Left lobe of liver (tissue), 1 donor: ENCODE results near the genes UNC5B and CDH23.

- PRO-cap: no peak
Measured at GRCh38 chr10:70459324-70459603, 17.8 kb upstream of the NODAL start.

DNA sequence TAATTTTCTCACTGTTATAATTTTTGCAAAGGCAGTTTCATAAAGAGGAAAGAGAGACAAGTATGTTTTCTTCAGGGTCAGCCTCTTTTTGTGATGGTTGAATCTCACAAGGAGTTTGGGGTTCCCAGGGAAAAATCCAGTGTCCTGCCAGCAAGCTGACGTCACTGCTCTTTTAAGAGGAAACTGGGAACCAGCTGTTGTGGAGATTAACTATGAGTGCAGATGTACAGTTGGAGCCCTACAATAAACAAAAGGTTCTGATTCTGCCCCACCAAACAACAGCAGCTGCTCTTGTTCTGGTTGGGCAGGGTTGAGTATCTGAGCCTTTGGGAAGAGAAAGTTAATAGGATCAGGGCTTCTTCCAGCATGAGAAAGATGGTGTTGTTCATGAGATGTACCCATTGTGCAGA lies 12.8 kb downstream of the PRF1 start:
- PRO-cap: no peak

DNA sequence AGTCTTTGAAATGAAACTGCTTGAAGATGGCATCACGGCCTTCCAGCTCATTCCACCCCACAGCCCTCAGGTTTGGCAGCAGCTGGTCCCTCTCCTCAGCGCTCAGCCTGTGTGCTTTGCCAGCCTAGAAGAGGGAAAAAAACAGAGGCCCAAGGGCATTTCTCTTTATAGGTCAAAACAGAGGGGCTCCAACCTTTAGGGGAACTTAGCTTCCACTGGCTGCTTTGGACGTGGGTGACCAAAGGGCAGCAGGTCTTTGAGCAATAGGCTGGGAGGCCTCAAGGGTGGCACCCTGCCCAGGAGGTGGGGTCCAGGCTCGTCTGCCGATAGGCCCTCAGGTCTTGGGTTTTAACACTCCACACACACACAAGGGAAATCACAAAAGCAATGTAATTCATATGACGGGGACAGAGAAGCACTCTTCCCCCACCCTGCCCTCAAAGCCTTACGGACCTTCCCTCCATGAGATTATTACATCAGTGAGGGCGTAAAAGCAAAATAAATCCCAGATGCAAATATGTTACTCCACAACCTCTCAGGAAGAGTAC lies 2.5 kb downstream of the PCBD1 start:
- PRO-cap: bidirectional peak, plus-strand start at position 397 of the sequence, minus-strand start at position 109 of the sequence

DNA sequence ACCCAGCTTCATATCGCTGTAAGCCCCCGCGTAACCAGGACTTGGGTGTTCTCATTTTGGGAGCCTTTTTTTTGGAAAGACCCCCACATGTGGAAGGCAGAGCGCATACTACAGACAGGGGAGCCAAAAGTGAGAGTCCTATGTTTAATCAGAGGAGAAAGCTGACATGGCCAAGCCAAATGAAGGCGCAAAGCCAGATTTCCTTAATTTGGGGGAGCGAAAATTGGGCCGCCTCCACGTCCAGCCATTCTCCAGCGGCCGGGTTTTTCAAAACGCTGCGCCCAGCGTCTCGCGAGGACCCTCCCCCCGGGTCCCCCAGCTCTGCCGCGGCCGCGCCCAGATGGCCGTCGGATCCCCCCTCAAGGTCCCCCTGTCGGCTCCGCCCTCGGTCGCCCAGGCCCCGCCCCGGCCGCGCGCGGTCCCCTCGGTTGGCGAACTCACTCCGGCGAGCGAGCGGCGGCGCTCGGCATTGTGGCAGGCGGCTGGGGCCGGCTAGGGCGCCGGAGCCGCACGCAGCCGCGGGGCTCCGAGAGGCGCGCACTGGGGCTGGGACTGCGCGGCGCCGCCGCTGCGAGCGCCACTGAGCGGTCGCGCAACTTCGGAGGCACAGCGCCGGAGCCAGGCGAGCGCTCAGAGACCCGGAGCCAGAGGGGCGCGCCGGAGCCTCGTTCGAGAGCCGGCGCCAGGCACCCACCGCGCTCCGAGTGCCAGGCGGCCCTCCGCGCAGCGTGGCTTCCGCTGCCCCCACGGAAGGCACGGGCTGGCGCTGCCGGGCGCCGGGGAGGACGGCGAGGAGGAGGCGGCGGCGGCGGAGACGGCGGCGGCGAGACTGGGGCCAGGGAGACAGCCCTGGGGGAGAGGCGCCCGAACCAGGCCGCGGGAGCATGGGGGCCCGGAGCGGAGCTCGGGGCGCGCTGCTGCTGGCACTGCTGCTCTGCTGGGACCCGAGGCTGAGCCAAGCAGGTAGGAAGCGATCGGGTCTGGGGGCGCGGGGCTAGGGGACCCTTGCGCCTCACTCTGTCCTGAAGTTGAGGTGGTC lies at the start of gene UNC5B:
UNC5B (plus strand) TSS at position 469 of the 1,039 bp plus-strand sequence.
- PRO-cap: bidirectional peak, plus-strand start at position 469 of the sequence, minus-strand start at position 266 of the sequence; unidirectional peak, plus-strand start at position 633 of the sequence

DNA sequence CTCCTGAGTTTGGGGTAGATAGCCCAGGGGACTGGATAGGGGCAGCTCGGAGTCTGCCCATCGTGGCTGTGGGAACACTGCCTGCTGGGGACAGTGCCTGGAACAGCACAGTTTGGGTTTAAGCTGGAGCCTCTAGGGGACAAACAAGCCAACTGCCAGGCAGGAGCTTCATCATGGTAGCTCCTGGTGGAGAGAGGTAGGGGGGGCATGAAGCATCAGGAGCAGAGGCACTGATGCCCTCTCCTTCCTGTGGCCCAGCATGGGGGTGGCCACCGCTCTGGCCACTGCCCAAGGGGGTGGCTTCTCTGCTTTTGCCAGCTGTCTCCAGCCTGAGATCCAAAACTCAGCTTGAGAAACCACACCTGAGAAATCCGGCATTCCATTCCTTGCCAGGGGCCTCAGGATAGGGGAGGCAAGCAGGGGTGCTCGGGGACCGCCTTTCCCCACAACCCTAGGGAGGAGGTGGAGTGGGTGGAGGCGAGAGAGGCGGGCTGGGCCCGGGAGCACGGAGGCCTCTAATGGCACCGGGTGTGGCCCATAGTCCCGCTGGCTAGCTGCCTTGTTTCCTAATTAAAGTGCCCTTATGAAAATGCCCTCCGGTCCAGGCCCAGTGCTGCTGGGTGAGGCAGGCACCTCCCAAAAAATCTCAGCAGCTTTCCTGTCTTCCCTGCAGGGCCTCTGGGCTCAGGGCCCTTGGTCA lies 47.6 kb downstream of the UNC5B start:
- PRO-cap: no peak

DNA sequence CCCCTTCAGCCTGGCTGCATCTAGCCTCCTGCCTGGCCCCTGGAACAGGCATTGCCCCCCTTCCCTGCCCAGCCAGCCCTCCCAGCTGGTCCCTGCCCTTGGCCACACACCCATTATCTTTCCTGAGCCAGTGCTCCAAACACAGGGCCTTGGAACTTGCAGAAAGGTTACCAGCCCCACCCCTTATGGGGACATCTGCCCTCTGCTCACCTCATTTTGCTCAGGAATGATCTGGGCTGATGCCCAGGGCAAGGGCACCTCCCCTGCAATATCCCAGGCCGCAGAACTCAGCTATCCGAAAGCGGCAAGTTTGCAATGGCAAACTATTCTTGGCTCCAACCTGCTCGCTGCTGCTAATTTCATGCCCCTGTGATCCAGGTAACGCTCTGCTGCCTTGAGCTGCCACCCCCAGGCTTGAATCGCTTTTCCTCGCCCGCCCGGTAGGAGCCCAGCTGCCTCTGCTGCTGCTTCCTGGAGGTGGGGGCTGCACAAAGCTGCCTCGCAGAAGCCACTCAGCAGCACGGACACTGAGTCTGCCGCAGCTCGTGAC lies 18.1 kb downstream of the SLC29A3 start:
- PRO-cap: bidirectional peak, plus-strand start at position 321 of the sequence, minus-strand start at position 115 of the sequence

- PRO-cap: unidirectional peak, plus-strand start at chr10:71396942
Measured at GRCh38 chr10:71395871-71397069, at the start of gene CDH23. TSS of gene CDH23 (plus strand) at chr10:71396920.

GRCh38 chr10:71547880-71548627 lies 151.3 kb downstream of the CDH23 start:
- PRO-cap: no peak

- PRO-cap: bidirectional peak, plus-strand start at chr10:71736290, minus-strand start at chr10:71736155
Measured at GRCh38 chr10:71735819-71736636, 16.4 kb upstream of the C10orf105 start.

DNA sequence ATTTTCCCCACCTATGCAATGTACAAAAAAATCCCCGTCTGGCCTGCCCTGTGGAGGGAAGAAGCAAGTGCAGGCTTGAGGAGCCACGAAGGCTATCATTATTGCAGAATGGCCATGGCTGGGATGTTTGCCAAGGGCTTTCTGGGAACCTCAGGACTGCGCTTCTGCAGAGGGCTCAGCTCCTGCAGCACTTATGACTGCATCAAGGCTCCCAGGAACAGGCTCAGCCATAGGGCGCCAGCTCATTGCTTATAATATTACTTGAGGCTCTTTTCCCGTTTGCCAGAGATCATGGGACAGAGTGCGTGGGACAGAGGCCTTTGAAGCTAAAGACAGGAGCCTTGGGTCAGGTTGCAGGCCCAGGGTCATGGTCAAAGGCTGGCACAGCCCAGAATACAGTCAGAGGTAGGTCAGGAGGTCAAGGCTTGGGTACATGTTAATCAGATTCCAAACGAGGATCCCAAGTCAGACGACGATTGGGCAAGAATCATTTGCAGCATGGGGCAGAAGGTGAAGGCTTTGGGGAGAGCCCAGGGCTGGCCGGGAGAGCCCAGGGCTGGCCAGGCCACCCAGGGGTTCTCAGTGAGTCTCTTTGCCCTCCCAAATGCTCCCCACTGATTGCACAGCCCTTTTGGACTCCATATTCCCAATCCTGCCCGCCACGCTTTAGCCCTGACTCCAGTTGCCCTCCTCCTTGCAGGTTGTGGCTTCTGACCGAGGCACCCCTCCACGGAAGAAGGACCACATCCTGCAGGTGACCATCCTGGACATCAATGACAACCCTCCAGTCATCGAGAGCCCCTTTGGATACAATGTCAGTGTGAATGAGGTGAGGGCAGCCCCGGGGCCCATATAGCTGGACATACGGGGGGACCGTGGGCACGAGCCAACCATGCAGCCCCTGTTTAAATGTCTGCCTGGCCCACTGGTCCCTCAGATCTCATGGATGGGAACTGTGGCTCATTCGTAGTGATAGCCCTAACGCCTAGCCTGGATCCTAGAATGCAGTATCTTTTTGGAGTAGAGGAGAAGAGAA lies 20.9 kb upstream of the C10orf105 start:
- PRO-cap: no peak

- PRO-cap: no peak
Measured at GRCh38 chr10:71744408-71745241, 25.0 kb upstream of the C10orf105 start.

DNA sequence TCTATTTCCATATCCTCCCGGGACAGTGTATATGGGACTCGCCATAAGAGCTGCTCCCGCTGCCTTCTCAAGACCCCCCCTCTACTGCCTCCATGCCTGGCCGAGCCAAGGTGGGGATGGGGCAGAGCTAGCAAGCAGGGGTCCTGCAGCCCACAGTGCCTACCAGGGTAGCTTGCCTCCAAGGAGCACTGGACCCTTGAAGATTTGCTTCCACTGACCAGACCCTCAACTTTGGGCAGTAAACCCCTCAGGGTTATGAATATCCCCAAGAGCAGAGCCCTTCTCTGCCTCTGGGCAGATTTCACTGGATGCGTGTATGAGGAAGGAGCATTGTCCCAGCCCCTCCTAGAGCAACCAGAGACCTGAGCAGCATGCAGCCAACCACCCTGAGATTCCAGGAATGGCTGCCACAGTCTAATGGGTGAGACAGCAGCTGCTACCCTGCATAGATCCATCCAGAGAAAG lies 25.9 kb upstream of the C10orf105 start:
- PRO-cap: no peak

GRCh38 chr10:71761857-71762636 lies 11.3 kb downstream of the VSIR start:
- PRO-cap: no peak

DNA sequence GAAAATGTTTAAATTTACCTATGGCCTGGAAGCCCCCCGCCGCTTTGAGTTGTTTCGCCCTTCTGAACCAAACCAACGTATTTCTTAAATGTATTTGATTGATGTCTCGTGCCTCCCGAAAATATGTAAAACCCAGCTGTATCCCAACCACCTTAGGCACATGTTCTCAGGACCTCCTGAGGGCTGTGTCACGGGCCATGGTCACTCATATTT lies 748 bp downstream of the PSAP start:
- PRO-cap: no peak

- PRO-cap: no peak
Measured at GRCh38 chr10:72046848-72047341, 41.5 kb downstream of the SPOCK2 start.

DNA sequence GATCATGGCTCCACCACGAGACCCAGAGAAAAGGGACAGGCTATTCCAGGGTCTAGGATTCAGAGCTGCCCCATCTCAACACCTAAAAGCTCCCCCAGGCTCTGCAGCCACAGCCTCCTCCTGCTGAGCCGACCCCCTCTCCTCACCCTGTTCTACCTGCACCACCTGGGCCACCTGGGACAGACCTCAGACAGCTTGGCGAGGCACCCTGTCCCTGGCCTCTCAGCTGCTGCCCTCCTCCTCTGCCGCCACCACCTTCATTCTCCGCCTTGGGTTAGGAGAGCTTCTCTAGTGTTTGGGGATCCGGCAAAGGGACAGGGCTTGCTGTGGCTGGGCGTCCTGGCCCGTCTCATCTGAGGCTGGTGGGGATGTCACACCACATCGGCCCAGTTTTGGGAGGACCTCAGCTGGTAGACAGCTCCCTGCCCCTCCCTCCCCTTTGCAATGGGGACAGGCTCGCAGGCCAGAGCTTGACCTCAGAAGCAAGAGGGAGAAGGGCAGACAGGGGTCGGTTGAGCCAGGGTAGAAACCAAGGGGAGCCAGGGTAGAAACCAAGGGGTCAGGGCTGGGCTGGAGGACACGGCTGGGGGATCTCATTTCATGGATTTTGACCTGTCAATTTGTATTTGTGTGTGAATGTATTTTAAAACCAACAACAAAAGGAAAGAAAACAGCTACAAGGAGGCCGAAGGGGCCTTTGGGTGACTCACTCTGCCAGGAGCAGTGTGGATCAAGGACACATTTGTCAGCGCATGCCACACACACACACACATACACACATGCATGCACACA lies 26.4 kb downstream of the SPOCK2 start:
- PRO-cap: no peak

GRCh38 chr10:72248149-72249360 lies 25.2 kb upstream of the DDIT4 start:
- PRO-cap: bidirectional peak, plus-strand start at chr10:72248401, minus-strand start at chr10:72248234; bidirectional peak, plus-strand start at chr10:72249009, minus-strand start at chr10:72248980

GRCh38 chr10:72310149-72311060 lies 36.7 kb downstream of the DDIT4 start:
- PRO-cap: no peak

DNA sequence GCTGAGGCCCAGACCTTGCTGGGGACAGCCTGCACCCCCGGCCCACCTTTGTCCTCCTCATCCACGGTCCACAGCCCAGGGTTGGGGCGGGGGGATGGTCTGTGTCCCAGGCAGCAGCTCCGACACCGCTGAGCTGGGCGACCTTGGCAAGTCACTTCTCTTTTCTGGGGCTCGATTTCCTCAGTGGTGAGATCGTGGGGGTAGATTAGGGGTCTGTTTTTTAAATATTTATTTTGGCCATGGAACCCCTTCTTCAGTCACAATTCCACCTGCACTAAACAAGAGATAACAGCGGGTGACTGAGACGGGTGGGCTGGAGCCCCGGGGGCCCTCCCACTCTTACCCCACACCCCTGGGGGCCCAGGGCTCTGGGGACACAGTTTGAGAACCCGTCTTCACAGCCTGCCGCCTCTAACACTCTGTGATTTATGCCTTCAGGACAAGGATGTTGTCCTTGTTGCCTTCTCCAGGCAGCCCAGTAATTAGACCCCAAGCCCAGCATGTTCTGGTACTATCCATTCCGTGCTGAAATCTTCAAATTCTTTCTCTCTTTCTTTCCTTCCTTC lies 30.8 kb downstream of the DNAJB12 start:
- PRO-cap: no peak

DNA sequence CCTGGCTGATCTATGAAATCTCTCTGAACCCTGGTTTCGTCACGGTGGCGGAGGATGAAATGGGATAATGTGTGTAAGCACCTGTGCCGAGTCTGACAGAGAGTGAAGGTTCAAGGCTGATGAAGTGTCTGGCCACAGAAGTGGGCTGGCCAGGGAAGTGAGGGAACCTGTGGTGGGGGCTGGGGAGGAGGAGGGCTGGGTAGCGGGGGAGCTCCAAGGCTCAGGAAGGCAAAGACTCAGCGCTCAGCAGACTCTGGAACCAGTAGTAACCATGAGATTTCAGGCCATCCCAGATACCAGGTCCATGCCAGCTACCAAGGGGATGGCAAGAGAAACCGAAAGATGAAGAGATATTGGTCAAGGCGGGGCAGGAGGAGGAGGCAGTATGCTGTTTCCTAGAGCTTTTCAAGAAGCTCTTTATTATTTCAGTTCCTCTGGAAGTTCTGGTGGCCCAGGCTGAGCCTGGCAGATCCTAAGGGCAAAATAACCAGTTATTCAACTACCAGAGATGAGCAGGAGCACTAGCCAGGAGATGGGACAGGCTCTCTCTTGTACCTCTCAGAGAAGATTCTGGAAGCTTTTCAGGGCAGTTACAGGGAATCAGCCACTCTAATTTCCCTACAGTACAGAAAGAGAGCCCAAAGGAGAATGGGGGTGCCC lies 5.4 kb downstream of the DNAJB12 start:
- PRO-cap: no peak